ENCODE measurements around the genes XRN2 and NKX2-2.

GRCh38 chr20:19032721-19033235 is 179.7 kb upstream of the SLC24A3 start:
- RRBS: no CpG with 5 or more reads among the region's 1 CpG

GRCh38 chr20:19098838-19099205 is 113.6 kb upstream of the SLC24A3 start:
- RRBS: no CpG with 5 or more reads among the region's 6 CpGs

GRCh38 chr20:19411970-19412762 is 199.7 kb downstream of the SLC24A3 start:
- RRBS: no CpG with 5 or more reads among the region's 5 CpGs

DNA sequence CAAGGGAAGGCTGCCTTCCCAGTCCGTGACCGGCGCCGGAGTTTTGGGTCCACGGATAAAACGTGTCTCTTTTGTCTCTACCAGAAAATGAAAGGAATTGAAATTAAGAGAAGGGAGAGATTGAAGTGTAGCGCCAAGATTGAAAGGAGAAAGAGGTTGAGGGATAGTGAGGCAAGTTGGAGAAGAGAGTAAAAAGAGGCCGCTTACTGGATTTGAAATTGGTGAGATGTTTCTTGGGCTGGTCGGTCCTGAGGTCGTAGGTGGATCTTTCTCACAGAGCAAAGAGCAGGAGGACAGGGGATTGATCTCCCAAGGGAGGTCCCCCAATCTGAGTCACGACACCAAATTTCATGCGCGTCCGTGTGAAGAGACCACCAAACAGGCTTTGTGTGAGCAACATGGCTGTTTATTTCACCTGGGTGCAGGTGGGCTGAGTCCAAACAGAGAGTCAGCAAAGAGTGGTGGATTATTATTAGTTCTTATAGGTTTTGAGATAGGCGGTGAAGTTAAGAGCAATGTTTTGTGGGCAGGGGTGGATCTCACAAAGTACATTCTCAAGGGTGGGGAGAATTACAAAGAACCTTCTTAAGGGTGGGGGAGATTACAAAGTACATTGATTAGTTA is 1.9 kb upstream of the RIN2 start:
- RRBS: no CpG with 5 or more reads among the region's 15 CpGs

- RRBS: 81% methylated on average over 1 of the region's 7 CpGs
Measured at GRCh38 chr20:19816867-19817577, 59.0 kb downstream of the RIN2 start.

DNA sequence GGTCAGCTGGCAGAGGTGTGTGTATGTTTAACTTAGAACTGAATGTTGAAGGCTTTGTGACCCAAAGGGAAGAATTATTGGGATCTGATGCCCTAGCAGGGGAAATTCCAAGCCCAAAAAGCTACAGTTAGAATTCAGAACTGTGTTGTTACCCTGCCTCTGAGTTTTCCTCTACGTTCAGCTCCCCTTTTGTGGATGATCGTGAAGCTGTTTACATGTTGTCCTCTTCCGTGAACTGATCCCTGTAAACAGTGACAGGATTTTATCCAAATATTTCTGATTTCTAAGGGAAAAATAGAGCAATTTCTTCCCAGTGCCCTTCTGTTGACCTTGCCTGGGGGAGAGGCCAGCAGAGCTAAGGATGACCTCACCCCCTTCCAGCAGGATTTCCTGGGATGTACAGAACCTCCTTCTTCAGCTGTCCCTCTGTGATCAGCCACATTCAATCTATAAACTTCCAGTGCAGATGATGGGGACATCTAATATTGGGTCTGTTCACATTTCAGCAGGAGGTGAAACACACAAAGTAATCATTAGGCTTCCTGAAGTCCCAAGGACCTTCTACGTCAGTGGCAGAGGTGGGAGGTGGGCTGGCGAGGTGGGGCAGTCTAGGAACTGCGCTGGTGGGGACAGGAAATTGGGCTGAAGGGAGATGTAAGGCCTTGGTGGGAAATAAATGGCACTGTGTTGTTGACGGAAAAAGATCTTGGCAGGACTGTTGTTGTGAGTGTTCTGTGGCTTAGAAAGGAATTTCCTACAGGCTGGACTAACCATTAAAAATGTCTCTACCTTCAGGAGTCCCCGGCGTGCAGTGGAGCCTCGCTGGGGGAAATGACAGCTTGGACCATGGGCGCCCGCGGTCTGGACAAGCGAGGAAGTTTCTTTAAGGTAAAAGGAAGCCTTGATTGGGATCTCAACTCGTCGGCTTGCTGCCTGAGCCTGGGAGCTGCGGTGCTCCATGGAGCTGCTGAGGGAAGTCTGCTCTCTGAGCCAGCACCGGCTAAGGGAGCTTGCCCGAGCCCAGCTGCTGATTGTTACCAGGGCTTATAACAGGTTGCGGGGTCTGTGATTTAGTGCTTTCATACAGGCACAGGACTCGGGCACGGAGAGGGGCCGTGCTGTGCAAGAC is 128.0 kb upstream of the NAA20 start:
- RRBS: no CpG with 5 or more reads among the region's 23 CpGs

GRCh38 chr20:19974334-19974613 is 42.9 kb upstream of the NAA20 start:
- RRBS: no CpG with 5 or more reads among the region's 4 CpGs

GRCh38 chr20:20021003-20021364 is 3.8 kb downstream of the NAA20 start:
- RRBS: no CpG with 5 or more reads among the region's 7 CpGs

DNA sequence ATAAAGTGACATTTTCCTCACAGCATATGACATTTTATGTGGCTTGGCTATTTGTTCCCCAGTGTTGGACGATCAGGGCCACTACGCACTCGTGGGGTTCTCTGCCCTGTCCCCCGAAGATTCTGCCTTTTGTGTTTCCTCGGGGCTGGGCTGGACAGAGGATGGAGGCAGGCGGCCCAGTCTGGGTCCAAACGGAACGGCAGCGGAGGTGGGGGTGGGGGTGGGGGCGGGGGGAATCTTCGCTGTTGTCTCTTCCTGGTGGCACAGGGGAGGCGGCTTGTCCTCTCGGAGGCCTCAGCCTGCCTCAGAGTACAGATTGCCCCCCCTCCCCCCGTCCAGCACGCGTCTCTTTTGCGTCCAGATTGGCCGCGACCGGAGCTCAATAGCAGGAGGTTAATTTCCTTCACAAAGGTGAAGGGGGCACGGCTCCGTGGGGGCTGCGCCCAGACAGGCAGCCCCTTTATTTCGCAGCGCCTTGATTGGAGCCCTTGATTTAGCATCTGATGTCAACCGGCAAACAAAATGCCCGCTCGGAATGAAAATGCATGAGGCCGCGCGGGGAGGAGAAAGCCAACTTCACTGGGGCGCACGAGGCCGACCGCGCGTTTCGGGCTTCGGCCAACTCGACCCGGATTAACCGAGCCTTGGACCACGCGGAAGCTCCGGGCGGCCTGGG is 1.3 kb upstream of the INSM1 start:
- RRBS: 3% methylated on average over 3 of the region's 46 CpGs

DNA sequence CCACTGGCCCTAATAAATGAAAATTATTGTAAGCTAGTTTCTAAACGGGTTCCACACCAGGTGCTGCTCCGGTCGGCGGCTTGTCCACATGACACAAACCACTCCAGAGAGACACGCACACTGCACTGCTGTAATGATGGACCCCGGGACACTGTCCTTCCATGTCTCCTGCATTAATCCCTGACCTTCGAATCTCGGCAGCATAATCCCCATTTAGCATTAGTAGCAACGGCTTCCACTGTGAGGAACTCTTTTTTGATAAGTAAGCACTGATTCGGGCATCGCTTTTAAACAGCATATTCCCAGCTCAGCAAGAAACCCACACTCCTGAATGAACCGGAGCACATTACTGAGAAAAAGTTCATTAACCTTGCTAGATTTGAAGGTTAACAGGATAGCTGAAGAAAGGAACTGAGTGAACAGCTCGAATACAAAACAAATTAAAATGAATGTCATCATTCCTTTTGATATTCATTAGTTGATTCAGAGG is 43.6 kb downstream of the INSM1 start:
- RRBS: 96% methylated on average over 5 of the region's 13 CpGs

DNA sequence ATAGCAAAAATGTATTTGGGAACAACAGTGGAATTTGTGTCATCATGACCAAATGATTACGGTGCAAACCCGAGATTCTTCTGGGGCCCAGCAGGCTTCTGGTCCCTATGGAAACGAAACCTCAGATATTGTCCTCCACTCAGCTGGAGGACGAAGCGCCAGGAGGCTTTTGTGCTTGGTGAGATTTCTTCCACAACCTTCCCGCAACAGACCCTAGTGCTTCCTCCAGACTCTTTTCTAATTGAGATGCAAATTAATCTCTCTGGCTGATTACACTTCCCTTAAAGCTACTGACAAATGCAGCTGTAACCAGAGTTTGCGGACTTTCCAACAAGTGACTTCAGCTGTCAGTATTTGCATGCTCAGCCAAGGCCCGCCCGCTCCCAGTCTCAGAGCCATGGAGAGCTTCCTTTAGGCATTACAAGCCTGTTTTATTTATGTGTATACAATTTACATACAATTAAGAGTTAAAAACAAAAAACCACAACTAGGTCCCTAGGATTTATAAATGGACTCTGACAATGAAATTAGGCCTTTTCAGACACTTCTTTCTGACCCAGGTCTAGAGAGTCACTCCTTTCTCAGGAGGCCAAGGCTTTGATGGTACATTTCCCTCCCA is 96.1 kb downstream of the INSM1 start:
- RRBS: no CpG with 5 or more reads among the region's 9 CpGs

DNA sequence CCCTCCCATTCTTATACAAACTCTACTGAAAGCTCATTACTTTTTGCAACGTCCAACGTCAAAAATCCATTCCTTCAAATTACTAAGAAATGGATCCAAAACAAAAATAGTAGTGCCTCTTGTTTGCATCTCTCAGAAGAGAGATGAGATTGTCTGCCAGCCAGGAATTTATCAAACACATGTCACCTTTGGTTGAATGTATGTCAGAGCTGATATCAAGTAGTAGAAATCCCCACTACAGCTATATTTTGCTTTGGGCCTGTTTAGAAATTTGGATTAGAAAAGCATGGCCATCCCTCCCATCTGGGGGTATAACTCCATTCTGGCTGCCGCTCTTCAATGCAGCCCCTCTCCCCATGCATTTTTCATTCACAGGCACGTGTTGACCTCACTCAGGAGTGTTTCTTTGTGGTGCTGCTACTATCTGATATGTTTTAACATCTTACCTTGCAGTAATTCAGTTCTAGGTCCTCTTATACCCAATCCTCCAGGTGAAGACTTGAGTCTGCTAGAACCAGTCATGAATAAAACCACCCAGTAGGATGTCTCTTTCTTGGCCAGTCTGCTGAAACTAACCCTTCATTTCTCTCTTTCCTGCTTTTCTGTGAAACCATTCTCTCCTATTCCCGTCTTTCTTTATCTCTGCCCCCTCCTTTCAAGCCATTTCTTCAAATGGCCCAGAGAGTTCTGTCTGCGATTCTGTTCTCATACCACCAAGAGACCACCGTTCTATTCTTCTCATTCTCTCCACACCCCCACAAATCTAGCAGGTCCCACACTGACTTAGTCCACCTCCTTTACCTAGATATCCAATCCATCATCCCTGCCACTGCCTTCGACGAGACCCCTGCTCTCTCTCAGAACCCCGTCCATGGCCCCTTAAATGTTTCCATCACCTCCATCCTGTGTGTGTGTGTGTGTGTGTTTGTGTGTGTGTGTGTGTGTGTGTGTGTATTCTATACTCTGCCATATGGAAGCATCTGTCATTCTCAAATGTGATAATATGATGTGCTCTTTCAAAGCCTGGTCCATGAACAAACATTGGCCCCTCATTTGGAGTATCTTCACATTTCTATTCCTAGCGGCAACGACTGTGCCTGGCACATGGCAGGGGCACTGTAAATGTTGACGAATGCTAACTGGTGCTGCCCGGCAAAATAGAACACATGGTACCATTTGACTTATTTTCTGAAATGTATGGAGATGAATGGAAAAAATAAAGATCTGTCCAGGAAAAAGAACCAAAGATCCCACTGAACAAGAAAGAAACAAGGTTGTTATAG is 100.6 kb downstream of the INSM1 start:
- RRBS: no CpG with 5 or more reads among the region's 14 CpGs

DNA sequence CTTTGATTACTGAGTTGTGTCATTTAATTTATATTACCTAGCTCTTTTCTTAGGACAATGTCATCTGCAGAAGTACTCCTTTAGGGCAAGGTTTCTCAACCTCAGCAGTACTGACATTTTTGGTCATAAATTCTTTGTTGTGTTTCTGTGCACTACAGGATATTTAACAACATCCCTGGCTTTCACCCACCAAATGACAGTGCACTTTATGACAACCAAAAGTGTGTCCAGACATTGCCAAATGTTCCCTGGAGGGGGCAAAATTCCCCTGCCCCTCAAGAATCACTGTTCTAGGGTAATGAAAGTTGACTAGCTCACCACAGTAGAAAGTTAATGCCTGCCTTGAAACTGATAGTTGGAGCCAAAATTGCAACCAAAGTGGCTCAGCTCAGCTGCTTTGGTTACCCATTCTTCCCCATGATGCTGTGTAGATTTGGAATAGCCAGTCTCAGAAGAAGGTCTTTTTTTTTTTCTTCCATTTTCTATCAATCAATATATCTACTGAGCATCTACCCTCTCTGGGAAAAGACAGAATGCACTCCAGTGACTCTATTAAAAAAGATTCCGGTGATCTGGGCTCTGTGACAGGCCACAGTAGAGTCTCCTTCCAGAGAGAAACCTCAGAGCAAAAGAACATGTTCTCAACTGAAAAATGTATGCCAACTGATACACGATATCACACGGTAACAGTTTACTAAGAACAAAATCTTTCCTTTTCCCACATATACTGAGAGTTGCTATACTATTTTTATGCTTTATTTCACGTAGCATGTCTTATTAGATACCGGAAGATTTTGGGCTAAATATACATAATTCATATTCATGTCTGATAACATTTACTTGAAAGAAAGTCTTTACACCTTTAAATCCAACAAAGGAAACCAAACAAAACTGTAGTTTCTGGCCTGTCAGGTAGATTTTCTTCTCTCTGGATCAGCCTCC is 150.4 kb downstream of the RALGAPA2 start:
- RRBS: no CpG with 5 or more reads among the region's 5 CpGs

DNA sequence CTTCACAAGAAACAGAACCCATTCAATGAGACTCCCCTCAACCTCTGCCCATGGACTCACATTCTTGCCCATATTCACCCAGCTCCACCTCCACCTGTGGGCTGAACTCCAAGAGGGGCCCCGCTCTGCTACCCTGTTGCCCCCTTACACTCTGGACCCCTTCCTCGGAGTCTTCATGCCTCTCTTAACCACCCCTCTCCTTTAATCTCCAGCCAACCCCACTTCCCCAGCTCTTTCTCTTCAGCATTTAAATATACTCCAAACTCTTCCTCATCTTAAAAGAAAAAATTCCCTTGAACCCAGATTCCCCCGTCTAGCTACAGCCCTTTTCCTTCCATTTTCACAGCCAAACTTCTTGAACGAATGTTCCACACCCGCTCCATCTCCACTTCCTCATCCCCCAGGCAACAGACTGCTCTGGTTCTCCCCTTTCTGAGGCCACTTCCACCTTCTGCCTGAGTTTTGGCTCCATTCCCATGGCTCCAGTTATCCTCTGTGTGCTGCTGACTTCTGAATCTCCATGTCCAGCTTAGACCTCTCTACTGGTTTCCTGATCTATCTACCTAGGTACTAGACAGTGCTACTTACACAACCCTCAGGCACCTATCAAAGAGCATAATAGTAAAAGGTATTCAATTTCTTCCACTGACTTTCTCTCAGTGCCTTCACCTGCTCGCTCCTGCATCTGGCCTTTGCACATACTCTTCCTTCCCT is 106.5 kb downstream of the RALGAPA2 start:
- RRBS: no CpG with 5 or more reads among the region's 6 CpGs

GRCh38 chr20:20744349-20744788 is 31.9 kb upstream of the RALGAPA2 start:
- RRBS: no CpG with 5 or more reads among the region's 4 CpGs

GRCh38 chr20:21100187-21100624 is 25.7 kb upstream of the KIZ start:
- RRBS: 2% methylated on average over 13 of the region's 30 CpGs

- RRBS: 1% methylated on average over 65 of the region's 84 CpGs
Measured at GRCh38 chr20:21303089-21303924, at the start of gene XRN2. Gene XRN2 (plus strand): TSS chr20:21303331.

DNA sequence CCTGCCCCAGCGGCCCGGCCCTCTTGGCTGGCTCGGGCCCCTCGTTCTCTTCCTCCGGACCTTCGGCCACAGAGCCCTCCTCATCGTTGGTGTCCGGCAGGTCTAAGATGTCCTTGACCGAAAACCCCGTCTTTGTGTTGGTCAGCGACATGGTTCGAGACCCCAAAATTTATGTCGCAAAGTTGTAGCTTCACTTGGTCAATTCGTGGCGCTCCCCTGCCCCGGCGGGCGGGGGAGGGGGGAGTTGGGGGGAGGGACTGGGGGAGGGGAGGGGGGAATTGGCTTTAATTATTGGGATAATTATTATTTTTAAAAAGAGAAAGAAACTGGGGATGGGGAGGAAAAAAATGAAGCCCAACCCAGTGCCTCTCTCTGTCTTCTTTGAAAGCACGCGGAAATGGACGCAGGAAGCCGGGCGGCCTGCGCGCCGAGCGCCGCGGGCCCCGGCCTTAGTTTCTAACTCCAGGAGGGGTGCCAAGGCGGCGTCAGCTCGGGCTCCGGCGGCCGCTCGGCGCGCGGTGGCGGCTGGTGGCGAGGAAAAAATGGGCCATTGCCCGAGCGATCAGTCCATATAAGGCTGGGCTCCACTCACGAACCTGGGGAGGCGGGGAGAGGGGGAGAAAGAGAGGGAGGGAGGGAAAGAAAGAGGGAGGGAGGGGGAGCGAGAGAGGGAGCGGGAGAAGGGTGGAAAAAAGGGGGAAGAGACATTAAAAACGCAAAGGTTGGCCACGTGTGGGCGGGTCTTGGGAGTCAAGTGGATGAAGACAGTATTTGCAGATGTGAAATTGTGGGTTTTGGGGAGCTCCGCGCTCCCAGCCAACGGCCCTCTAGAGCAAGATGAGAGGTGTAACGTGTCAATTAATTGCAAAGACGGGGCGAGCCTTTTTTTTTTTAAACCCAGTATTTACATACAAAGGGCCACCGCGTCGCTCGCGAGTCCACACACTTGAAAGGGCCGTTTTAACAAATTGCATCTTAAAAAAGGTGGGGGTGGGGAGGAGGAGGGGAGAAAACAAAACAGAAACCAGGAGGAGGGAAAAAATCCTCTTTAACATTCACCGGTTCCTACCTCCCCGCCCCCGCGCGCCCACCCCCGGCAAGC is at the start of gene NKX2-2:
TSS of gene NKX2-2 (minus strand) at position 546 of the 1,102 bp plus-strand sequence.
- RRBS: 10% methylated on average over 17 of the region's 69 CpGs

DNA sequence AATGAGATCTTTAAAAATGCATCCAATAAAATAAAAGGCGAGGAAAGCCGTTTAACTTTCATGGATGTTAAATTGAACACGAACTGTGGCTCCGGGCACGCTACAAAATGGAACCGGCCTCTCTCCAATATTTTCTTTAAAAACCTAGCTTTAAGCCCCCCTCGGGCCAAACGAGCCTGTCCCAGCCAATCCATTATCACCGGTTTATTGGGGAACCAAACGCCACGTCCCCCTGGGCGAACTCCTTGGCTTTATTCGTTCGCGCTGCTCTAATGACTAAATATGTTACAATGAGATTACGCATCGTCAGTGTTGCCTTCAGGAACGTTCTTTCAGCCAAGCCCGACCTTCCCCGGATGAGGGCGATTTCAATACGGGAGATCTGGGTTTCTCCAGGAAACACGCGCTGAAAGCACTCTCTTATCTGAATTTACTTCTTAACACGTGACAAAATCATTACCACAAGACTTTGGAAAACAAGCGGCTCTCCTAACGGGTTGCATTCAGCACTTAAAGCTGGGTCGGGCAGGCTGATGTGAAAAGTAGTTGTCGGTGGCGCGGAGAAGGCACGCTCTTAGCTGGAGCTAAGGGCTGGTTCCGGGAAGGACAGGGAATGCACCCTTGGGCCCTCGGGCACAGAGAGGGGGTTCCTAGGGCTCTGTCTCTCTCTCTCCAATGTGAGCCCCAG is 6.8 kb upstream of the NKX2-2 start:
- RRBS: 6% methylated on average over 5 of the region's 34 CpGs

GRCh38 chr20:21522238-21523080 is 8.6 kb upstream of the NKX2-2 start:
- RRBS: 7% methylated on average over 62 of the region's 105 CpGs

Measured in mononuclear cell (primary cell).